Amniotic epithelial cell (primary cell): Measurements from ENCODE around the genes ITPRID2, PPP1R1C, ZC3H15 and GULP1.

DNA sequence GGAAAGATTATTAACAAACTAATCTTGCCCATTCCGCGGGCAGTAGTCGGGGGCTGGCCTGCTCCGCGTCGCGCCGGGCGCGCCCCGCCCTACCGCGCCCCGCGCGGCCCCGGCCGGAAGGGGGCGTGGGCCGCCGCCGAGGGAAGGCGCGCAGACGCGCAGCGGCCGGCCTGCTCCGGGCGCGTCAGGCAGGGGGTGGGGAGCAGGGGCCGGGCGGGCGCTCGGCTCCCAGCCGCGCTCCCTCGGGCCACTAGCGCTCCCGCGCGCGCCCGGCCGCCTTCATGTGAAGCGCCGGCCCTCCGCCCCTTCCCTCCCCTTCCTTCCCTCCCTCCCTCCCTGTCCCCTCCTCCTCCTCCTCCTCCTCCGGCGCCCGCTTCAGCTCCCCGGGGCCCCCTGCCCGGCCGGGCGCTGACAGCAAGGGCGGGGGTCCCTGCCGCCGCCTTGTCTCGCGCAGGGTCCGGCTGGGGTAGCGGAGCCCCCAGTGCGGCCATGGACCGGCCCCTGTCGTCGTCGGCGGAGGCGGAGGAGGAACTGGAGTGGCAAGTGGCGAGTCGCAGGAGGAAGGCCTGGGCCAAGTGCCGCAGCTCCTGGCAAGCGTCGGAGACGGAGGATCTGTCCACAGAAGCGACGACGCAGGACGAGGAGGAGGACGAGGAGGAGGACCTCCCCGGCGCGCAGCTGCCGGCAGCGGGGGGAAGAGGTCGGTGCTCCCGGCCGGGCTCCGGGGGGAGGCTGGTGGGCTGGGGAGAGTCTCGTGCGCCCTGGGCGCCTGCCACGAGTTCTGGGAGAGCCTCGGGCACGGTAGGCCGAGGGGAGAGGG, at the start of gene ITPRID2:
Gene ITPRID2 (plus strand): TSS at position 153 of the 820 bp plus-strand sequence.
- RRBS = 2% methylated on average over 40 of the region's 96 CpGs

- RRBS = no CpG with 5 or more reads among the region's 5 CpGs
Measured at GRCh38 chr2:181893002-181893582, 1.6 kb downstream of the ITPRID2 start.

DNA sequence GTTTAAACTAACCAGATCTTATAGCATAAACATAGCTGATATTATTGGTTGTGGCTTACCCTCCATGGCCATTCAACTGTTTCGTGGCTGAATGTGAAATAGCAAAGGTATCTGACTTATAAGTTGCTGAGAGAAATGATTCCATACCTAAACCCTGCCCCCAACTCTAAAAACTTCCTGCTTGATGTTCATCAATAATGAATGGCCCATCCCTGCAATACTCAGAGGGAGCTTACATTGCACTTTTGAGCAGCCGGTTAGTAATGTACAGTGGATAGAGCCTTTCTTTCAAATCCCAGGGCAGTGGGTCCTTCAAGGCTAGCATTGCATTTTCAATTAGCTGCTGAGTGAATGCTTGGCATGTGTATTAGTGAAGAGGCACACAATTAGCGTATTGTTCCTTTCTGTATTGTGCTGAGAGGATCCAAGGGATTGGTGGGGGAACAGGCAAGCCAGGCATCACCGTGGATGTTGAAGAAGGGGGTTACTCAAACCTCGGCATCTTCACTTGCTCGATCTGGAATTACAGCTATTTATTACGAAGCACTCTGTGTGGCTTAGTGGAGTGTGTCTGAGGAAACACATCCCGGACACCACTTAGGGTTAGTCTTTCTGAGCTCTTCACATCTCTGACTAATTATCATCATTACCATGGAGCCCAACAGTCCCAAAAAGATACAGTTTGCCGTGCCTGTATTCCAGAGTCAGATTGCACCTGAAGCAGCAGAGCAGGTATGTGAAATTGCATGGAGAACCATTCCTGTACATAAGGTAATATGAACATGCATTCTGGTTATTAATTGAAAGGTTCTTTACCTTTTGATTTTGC, at the start of gene PPP1R1C:
Gene PPP1R1C (plus strand): TSS at position 394 of the 829 bp plus-strand sequence.
- RRBS = no CpG with 5 or more reads among the region's 9 CpGs

DNA sequence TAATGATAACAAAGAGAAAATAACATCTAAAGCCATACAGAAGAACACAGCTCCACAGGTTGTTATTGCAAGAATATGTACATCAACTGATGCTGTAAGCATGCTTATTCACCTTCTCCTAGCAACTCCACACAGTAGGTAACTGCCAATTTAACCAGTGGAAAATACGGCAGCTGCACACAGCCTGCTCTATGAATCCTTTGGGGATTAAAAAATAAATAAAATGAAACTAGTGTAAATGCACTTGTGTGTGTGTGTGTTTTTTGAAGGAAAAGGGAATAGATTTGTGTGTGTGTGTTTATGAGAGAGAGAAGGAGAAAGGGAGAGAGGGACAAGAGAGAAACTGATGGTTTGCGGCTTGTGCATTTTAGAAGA, 96.1 kb upstream of the PDE1A start:
- RRBS = no CpG with 5 or more reads among the region's 2 CpGs

DNA sequence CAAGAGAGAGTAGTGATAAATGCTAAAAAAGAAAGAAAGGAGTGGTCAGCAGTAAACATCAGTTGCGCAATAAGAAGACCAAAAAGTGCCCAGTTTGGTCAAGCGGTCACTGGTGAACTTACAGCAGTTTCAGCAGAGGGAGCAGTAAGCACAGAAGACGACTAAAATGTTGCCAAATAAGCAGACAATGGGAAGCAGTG, 45.8 kb downstream of the DNAJC10 start:
- RRBS = no CpG with 5 or more reads among the region's 3 CpGs

GRCh38 chr2:182913658-182914174, 47.3 kb upstream of the FRZB start:
- RRBS = no CpG with 5 or more reads among the region's 2 CpGs

GRCh38 chr2:186179469-186180391, 306.3 kb upstream of the ZC3H15 start:
- RRBS = no CpG with 5 or more reads among the region's 6 CpGs

- RRBS = no CpG with 5 or more reads among the region's 3 CpGs
Measured at GRCh38 chr2:186406663-186407064, 79.4 kb upstream of the ZC3H15 start.

DNA sequence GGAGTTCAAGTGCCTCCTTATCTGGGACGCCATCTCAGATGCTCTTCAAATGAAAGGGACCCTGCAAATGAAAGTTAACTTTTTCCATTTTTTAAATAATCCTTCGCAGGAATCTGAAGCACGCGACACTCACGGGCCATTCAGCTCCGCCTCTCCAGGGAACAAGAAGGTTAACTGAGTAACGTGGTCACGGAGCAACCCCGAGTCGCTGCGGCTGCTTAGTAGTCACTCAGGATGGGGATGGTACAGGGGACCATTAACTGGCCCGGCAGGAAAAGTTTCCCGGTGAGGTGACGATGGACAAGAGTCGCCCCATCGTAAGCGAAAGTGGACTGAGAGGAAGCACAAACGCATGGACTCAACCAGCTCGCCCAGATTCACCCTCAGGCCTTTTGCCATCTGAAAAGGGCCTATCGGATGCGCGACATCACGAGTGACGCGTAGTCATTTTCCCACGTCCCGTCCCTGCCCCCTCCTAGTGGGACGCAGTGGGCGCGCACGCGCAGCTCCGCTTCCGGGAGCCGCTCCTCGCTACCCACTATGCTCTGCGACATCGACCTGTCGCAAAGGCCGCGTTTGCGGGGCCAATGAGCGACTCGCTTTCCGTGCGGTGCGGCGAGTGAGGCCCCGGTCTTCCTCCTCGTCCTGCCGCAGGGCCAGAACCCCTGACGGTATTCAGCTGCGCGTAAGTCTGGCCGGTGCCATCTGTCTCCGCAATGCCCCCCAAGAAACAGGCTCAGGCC, at the start of gene ZC3H15:
Gene ZC3H15 (plus strand): TSS at position 594 of the 743 bp plus-strand sequence.
- RRBS = 2% methylated on average over 8 of the region's 56 CpGs

DNA sequence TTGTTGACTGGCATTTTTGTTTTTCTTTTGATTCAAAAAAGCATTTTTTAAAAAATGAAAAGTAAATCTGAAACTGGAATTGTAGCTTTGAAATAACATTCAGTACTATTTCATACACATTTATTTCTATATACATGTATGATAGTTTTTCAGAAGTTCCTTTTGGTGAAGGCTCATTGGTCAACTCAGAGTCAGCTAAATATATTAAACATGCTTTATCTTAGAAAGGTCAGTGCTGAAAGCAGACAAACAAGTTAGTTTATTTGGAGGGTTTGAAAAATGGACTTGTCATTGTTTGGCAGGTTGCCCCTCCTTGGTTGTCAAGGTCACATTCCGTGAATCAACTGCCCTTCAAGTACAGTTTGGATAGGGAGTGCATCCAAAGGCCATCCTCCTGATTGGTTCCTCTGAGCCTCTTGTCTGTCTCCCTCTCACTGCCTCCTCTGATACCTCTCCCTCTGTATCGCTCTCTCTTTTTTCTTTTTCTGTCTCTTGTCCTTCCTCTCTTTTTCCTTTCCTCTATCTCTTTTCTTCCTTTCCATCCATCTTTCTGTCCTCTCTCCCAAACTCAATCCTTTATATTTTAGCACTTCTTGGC, 5.3 kb downstream of the ITGAV start:
- RRBS = no CpG with 5 or more reads among the region's 2 CpGs

DNA sequence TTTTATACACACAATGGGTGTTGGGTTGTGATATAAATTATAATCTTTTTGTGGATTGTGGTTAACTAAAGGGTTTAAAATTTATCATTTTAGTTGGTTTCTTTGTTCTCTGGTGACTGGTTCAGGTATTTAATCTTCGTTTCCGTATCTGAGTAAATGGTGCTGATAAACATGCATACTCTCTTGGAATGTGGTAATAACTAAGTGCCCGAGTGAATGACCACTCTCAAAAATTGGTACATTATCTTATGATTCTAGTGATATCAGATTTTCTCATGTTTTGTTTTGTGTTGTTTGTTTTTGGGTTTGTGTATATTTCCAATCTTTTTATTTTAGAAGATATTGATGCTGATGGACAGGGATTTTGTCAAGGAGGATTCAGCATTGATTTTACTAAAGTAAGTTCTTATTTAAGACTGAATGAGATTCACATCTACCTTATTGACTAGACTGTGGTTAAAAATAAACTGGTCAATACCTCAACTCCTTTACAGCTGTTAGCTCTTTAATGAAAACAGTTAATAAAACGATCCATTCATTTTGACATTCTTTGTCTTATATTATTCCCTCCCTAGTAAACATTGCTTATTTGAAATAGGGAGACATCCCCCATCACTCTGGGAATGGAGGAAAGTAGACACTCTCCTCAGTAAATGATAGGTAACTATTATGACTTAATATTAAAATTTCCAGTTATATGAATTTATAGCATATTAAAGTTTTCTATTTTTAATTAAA, 40.8 kb downstream of the ITGAV start:
- RRBS = no CpG with 5 or more reads among the region's 4 CpGs

GRCh38 chr2:187358011-187358438, 90.0 kb downstream of the CALCRL start:
- RRBS = no CpG with 5 or more reads among the region's 3 CpGs

DNA sequence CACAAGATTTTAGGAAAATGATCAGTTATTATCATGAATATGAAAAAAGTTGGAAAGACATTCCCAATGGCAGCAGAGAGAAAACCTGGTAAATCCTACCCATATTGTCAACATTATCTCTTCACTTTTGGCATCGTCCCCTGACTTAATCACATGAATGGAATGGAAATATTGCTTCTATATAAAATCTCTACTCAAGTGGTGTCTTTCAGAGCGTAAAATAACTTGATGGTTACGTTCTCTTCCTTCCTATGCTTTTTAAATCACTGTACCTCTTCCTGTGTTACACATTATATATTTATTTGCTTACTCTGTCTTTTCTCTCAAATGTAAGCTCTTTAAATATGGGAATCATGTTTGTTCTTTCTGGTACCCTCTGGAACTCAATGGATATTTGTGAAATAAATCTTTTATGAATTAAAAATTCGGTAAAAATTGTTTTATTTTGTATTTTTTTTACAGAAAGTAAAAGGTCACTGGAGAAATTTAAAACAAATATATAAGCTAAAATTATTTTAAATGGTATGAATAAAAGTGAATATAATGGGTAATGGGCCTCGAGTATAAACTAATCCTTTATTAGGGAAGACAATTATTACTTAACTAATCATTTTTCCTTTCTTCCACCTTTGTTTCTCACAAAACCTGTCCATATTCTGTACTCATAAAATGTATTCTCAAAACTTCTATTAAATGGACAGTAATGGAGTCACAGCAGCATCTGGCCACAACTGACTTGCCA, 23.7 kb downstream of the TFPI start:
- RRBS = no CpG with 5 or more reads among the region's 5 CpGs

GRCh38 chr2:187673408-187674243, 119.4 kb upstream of the TFPI start:
- RRBS = no CpG with 5 or more reads among the region's 15 CpGs

- RRBS = no CpG with 5 or more reads among the region's 11 CpGs
Measured at GRCh38 chr2:188035407-188035923, 256.2 kb upstream of the GULP1 start.

- RRBS = 1% methylated on average over 6 of the region's 54 CpGs
Measured at GRCh38 chr2:188291489-188292198, at the start of gene GULP1. Gene GULP1, plus strand, starts transcription at chr2:188291874.

DNA sequence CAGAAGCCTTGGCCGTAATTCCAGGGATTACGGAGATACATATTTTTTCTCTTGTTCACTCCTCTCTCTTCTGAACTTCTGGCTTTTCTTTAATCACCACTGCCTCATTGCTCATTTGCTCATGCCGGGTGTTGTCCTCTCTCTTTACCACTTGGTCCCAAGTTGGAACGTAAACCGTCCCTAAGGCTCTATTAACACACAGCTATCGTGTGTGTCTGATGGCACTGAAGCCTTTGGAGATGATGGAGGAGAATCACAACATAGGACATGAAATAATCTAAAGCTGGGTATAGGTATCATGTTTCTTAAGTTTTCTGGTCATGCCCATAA, 188.6 kb upstream of the COL3A1 start:
- RRBS = no CpG with 5 or more reads among the region's 6 CpGs

GRCh38 chr2:188971281-188971766, 2.8 kb upstream of the COL3A1 start:
- RRBS = no CpG with 5 or more reads among the region's 2 CpGs

- RRBS = no CpG with 5 or more reads among the region's 3 CpGs
Measured at GRCh38 chr2:189092813-189093358, 86.7 kb downstream of the COL5A2 start.